Subcutaneous preadipocyte (primary cell): ENCODE results near the gene EZR.

GRCh38 chr6:158027191-158027966 is 45.7 kb downstream of the SYNJ2 start:
- CAGE, long polyA plus RNA, result no peak

GRCh38 chr6:158039441-158040167 is 57.9 kb downstream of the SYNJ2 start:
- CAGE, long polyA plus RNA, result no peak

DNA sequence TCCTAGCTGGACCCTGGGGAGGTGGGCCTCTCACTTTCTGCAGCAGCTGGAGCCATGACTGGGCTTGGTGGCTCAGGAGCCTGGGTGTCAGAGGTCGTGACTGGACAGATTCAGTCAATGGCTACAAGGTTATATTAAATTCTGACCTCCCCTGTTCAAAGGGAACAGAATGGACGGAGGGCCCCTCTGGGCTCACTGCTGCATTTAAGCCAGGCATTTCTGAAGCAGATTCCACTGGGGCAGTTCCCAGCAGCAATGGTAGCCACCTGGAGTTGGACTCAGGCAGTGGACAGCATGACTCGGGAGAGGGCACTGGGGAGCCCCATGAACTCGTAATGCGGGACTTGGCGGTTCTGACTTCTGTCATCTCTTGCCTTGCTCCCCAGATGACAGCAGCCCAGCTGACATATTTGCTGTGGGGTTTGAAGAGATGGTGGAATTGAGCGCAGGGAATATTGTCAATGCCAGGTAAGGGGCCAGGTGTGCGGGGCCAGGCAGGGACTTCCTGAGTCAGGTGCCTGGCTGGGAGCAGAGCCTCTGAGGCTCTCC is 86.7 kb downstream of the SYNJ2 start:
- CAGE, long polyA plus RNA, result no peak

DNA sequence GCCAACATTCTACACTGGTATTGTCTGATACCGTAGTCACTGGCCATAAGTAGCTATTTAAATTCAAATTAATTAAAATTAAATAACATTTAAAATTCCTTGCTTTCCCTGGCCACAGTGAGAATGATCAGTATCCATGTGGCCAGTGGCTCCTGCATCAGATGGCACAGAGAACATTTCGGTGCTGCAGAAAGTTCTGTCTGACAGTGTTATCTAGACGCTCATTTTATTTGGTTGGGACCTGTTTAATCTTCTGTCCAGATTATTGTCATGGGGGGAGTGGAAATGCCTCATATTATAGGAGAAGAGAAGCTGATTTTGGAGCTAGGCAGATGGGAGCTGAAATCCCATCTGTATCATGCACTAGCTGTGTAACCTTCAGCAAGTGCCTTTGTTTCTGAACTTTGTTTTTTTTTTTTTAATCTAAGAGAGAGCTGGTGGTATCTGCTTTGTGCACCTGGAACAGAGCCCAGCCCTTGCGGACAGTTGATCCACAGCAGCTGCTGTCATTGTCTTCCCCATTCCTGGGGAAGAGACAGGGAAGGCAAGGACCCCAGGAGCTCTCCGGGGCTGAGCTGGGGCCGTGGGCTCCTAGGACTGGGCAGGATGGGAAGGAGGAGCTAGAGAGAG is 91.9 kb downstream of the SYNJ2 start:
- CAGE, long polyA plus RNA, result no peak

DNA sequence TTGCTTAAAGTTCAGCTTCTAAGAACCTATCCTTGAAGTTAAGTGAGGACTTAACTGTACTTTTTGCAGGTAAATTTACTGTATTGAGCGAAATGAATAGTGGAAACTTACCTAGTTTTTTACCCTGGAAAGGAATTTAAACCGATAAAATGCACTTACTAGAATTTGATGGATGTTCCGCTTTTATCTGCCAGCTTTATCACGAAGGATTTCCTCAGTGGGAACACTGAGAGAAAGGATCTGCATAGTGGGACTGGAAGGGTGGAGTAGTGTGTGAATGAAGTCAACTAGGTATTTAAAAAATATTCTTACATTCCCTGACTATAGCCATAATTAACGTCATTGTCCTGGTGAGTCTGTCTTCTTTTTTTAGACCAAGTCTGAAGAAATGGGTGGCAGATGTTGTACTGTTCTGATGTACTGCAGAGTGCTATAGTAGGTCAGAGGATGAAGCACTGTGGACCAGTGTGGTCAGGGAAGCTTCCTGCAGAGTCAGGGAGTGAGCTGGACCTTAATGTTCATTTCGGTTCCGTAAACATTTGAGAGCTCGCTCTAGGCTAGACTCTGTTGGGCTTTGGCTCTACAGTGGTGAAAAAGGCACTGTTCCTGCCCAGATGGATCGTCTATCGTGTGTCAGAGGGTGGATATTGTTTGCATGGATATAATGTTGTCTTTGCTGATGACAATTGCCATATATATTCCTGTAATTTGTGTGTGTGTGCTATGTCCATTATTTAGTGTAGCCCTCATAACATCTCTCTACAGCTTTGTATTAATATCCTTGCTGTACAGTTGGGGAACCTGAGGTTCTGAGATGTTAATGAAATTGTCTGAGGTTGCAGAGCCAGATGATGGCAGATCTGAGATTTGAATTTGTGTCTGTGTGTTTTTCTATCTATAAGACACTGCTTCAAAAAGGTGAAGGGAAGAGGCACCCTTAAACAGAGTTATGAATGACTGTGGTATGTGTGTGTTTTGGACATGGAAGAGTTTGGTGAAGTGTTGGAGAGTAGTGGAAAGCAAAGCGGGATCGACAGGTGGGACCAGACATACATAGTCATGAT is 12.0 kb downstream of the TULP4 start:
- CAGE, long polyA plus RNA, result no peak

GRCh38 chr6:158474854-158475759 is 84.8 kb upstream of the TMEM181 start:
- CAGE, long polyA plus RNA, result no peak

DNA sequence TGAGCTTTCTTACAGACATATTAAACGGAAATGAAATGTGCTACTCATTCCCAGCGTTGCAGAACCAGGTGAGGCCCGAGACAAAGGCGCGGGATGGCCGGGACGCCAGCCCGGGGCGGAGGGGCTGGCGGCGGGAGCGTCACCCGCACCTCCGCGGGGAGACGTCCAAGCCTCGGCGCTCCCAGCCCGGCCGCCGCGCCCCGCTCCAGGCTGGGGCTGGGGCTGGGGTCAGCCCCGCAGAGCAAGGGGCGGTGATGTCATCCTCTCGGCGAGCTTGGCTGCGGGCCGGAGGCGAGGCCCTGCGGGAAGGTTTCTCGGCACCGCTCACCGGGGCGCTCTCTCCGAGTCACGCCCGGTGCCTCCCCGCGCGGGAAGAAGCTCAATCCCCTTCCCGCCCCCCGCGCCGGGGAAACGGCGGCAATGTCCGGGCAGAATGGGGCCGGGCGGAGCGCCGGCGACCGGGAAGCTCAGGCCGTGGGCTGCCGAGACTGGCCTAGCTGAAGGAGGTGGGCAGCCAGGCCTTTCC is 396 bp downstream of the DYNLT1 start:
- CAGE, long polyA plus RNA, result no peak

DNA sequence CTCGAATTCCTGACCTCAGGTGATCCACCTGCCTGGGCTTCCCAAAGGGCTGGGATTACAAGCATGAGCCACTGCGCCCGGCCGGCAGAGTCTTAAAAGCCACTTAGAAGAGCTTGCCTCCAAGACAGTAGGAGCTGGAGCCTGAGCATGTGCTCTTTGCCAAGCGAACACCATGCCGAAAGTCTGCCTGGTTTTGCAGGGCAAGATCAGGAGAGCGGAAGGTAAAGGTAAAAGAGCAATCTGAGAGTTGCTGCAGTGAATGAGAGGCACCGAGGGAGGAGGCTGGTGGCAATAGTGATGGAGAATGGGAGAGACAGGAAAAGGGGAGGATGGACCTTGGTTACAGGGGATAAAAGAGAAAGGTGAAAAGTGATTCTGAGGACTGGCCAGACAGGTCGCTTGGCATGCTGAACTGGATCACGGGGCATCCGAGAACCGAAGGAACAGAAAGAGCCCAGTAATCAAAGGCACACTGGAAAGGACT is 18.6 kb downstream of the SYTL3 start:
- CAGE, long polyA plus RNA, result no peak

GRCh38 chr6:158707847-158708905 is 58.3 kb downstream of the SYTL3 start:
- CAGE, long polyA plus RNA, result no peak

DNA sequence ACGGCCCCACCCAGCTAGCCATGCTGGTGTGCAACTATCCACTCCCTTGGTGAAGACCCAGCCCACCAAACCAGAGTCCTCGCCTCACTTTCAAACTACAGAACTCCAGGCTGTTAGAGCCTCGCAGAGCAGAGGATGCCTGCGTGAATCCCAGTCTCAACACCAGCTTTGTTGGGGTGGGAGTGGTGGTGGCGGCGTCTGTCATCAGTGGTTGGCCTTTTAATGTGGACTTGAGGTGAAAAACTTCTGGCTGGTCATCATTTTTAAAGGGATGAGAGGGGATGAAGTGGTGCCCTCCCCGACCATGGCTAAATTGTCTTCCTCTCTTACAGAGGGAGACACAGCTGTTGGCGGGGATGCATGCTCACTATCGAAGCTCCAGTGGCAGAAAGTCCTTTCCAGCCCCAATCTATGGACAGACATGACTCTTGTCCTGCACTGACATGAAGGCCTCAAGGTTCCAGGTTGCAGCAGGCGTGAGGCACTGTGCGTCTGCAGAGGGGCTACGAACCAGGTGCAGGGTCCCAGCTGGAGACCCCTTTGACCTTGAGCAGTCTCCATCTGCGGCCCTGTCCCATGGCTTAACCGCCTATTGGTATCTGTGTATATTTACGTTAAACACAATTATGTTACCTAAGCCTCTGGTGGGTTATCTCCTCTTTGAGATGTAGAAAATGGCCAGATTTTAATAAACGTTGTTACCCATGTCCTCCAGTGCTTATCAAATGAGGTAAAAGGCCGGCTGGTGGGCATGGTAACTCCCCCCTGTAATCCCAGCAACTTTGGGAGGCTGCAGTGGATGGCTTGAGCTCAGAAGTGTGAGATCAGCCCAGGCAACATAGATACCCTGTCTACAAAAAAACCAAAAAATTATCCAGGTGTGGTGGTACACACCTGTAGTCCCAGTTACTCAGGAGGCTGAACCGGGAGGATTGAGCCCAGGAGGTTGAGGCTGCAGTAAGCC is 54.7 kb downstream of the EZR start:
- CAGE, long polyA plus RNA, result no peak

DNA sequence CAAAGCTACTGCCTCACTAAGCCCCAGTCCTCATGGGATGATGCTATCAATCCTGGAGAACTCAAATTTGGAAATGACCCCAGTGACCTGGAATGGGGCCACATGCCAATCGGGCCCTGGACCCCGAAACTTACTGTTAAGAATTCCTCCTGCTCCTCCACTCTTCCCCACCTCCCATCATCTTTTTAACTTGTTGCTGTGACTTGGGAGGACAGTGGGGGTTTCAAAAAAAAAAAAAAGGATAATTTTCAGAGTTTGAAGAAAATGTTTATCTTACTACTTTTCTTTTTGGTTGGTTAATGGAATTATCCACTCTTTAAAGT is 32.8 kb downstream of the EZR start:
- CAGE, long polyA plus RNA, result no peak

- CAGE, long polyA plus RNA, result no peak
Measured at GRCh38 chr6:158795087-158796192, 23.7 kb downstream of the EZR start.

DNA sequence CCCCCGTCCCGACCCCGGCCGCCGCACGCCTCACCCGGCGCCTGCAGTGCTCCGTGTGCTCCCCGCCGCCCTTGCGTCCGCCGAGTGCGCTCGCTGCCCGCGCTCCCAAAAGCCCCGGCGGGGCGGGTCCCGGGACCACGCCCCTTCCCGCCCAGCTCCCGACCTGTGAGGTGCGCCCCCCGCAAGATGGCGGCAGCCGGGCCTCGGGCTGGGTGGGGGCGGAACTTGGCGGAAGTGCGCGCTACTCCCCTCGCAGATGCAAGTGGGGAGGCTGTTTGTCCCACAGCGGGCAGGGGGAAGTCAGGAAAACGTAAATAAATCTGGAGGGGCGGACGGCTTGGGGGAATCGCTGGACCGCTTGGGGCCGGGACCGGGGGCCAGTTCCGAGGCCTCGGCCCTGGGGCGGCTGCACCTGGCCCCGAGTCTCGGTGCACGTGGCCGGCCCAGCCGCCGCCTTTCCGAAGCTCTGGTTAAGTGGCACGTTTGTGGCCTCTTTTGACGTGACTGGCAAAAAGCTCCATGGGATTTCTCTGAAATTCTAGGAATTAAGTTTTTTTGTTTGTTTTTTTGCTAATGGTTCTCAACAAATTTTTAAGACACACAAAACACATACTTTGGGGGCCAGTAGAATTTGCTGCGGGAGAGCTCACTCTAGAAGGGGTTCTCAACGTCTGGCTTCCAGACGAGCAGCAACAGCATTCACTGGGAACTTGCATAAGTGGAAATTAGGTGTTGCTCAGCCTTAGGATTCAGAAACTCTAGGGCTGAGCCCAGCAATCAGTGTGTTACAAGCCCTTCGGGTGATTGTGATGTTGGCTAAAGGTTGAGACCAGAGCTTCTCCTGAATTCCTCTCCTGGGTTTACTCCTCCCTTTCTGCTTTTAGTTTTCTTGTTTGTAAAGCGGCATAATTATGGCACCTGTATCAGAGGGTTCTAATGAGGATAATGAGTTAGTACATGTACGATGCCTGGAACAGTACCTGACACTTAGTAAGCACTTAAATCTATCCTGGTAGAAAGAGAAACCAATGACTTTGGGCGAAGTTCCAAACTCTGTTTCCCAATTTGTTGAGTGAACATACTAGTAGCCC is at the start of gene EZR:
Gene EZR, minus strand, starts transcription at position 86 of the 1,091 bp plus-strand sequence.
- CAGE, long polyA plus RNA, result no peak

DNA sequence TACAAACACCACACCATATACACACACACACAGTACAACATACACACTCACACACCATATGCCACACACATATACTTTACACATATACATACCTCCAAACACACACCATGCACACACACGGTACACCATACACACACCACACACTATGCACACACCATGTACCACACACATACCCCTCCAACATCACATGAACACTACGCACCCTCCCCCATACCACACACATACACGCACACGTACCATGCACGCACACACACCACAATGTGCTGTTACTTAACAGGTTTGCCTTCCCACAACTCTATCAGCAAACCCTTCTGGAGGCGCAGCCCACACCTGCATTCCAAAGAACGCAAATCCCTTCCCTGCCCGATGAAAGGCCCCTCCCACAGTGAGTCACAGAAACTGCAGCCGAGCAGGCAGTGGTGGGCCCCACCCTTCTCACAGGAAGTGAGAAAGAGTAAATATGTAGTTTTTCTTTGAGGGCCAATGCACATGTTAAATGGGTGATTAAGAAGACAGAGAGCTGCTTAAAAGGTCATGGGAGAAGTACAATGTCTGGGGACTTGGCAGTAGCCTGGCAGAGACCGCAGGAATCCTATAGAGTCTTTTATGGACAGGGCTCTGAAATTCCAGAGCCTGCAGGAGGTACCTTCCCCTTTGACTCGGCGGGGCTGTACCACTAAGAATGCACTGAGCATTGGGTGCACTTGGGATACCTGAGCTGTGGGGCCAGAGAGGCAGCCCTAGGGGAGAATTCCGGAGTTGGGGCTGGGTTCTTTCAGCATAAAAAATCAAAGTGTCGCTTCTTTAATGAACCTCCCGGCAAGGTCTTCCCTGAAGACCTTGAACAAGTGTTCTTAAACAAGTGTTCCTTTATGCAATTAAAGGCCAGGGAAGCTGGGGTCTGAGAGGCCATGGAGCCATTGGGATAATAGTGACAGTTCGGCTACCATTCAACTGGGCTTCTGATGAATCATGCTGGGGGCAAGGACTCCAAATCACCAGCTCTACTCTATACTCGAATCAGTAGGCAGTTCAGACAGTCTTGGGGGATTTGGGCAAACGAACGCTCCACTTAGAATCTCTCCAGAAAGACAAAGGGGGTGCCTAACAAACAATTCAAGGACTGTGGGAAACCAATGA is 34.3 kb upstream of the EZR start:
- CAGE, long polyA plus RNA, result no peak

GRCh38 chr6:158990720-158991373 is 9.2 kb downstream of the RSPH3 start:
- CAGE, long polyA plus RNA, result no peak

- CAGE, long polyA plus RNA, result no peak
Measured at GRCh38 chr6:159056962-159057267, 12.1 kb upstream of the TAGAP start.

DNA sequence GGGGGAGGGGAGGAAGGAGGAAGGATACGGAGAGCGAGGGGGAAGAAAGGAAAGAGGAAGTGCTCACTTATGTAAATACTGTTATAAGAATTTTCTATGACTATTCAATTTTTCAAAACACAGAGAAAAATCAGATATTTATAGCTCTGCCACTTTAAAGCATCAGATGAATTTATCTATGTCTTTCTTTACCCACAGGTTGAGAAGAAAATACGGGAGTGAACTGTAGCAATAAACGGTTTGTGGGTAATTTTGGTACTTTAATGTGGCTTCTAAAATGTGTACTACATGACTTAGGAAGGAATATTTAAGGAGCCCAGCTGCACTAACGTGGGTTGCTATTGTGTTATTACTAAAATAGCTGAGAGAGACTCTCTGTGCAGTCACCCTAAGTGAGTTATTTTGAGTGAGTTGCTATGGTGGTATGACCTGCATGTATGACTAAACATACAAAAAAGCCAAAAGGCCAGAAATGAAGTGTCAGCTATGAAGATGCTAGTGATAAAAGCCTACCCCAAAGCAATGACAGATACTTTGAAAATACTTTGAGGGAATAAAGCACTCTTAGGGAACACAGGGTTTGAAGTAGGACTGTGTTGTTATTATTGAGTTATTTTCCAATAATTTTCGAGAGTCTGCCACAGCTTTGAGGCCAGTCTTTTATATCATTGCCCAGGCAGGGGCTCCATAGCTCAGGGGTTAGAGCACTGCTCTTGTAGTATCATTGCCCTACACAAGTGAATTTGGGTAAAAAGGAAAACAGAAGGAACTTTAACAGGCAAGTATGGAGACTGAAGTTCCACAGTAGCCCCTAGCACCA is 225.3 kb downstream of the SOD2 start:
- CAGE, long polyA plus RNA, result no peak

GRCh38 chr6:159679815-159680688 is 13.0 kb downstream of the SOD2 start:
- CAGE, long polyA plus RNA, result no peak

DNA sequence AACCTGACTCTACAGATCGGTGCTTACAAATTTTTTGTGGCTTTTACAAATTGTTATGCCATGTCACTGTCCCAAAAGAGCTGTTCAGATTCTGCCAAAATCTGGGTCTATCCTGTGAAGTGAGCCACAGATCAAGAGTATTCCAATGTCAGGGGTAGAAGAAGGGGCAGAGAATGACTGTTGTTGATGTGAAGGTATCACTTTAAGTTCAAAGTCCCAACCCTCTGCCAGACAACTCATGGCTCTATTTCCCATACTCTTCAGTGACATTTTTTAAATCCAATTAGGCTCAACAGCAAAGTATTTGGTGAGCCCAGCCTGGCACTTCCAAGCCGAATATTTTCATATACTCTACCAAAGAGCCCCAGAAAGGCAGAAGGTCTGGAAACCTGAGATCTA is 9.3 kb downstream of the SOD2 start:
- CAGE, long polyA plus RNA, result no peak

GRCh38 chr6:159690059-159690807 is 2.8 kb downstream of the SOD2 start:
- CAGE, long polyA plus RNA, result no peak